A375 (cell line): ENCODE measurements around a stretch of chr1.

GRCh38 chr1:223813737-223814551 is 31.8 kb downstream of the TP53BP2 start:
- RAMPAGE, long total RNA, result no peak

DNA sequence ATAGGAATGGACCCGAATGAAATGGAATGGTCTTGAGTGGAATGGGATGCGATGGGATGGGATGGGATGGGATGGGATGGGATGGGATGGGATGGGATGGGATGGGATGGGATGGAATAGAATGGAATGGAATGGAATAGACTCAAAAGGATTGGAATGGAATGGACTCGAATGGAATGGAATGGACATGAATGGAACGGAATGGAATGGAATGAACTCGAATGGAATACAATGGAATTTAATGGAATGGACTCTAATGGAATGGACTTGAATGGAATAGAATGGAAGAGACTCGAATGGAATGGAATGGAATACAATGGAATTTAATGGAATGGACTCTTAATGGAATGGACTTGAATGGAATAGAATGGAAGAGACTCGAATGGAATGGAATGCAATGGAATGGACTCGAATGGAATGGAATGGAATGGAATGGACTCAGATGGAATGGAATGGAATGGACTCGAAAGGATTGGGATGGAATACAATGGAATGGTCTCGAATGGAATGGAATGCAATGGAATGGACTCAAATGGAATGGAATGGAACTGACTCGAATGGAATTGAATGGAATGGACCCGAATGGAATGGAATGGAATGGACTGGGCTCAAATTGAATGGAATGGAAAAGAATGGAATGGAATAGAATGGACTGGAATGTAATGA is 98.8 kb upstream of the FBXO28 start:
- RAMPAGE, long total RNA, result no peak

DNA sequence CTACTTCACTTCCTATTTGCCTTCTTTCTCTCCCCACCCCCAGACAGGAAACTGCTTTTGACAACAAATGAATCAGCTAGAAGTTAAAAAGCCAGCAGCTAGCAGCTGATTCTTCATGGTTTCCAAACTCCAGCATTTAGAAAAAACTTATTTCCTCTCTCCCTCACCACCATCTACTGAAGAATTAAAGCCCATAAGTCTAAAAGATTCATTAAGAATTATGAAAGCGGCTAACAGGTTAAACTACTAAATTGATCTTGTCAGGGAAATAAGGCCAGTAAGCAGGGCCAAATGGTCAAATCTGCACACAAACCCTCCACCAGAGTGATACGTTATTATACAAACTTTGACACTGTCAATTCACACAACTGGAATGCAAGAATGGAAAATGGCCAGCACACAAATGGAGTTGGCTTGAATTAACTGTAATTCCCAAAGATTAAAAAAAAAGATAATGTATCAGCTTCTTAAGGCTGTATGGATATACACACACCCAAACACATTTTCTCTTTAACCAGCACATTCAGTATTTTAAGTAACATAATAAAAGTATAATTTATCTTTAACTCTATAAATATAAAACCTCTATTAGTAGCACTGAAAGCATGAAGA is 3.9 kb downstream of the WDR26 start:
- RAMPAGE, long total RNA, result no peak

- RAMPAGE, long total RNA, result no peak
Observed at GRCh38 chr1:224436860-224437205, 2.2 kb upstream of the WDR26 start.

DNA sequence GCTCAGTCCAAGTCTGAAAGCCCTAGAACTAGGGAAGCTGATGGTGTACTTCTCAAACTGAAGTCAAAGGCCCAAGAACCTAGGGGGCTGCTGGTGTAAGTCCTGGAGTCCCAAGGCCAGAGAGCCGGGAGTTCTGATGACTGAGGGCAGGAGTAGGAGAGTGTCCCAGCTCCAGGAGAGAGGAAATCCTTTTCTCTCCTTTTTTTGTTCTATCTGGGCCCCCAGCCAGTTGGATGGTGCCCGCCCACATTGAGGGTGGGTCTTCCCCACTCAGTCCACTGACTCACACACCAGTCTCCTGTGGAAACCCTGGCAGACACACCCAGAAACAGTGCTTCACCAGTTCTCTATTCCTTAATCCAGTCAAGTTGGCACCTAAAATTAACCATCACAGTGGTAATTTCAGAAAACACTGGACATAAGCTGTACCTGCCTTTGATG is 12.6 kb upstream of the WDR26 start:
- RAMPAGE, long total RNA, result no peak

- RAMPAGE, long total RNA, result no peak
Observed at GRCh38 chr1:225415282-225415983, 12.4 kb downstream of the LBR start.

GRCh38 chr1:225428505-225429217 is 823 bp upstream of the LBR start:
- RAMPAGE, long total RNA, result no peak

- RAMPAGE, long total RNA, result no peak
Observed at GRCh38 chr1:225435971-225436463, 8.2 kb upstream of the LBR start.

DNA sequence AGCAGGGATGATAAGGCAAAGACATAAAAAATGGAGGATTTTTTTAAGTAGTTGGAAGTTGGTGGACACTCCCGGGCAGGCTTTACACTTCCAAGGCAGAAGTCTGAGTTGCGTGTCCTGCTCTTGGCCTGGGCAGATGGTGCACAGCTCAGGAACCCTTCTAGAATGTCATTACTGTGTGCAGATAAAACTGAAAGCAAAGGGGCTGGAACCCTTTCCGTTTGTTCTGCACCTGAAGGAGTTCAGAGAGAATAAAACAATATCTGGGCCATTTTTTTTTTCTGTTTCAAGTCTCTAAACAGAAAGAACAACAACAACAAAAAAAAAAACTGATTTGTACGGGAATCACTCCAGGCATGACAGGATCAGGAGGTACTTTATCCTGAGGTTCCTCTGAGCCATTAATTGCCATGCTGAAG is 14.0 kb upstream of the LBR start:
- RAMPAGE, long total RNA, result no peak

GRCh38 chr1:225447423-225448594 is 20.0 kb upstream of the LBR start:
- RAMPAGE, long total RNA, result no peak

DNA sequence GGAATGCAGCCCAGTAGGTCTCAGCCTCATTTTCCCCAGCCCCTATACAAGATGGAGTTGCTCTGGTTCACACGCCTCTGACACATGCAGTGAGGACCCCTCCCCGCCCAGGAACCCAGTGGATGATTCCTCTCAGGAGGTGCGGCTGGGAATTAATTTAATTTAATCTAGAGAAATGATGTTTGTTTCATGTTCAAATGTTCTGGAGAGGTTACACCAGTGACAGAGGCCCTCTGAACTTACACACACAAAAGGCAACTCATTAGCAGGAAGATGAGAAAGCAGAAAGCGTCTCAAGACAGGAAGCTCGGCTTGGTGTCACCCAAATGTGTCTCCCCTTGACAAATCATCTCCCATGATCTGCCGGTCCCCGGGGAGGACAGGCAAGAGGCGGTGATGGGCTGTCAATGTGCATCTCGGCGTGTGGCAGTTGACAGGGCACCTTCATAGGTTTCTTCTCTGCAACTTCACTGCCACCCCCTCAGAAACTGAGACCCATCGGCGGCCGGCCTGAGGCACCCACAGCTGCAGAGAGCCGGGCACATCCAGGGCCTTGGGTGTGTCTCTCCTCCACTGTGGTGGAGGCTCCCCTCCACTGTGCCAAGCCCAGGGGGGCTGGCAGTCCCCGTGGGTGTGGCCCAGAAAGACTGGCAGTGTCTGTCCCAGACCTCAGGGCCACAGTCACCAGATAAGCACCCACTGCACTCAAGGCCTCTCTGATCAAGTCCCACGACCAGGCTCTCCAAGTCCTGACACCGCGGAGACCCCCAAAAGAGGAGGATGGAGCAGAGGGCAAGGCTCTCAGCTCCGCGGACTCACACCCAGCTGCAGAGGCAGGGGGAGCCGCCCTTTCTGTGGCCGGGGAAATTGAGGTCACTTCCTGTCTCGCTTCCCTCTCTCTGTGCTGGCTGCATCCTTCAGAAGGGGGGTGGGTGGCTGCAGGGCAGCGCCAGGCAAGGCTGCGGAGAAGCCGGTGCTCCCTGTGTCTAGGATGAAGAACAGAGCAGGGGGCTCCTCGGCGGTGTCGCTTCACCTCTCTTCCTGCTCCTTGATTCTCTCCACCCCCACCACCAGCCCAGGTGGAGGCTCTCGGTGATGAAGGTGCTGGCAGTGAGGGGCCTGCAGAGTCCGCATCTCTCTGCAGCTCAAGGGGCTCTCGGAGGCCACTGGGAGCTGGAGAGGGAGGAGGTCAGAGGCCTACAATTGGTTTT is 39.5 kb upstream of the LBR start:
- RAMPAGE, long total RNA, result no peak

DNA sequence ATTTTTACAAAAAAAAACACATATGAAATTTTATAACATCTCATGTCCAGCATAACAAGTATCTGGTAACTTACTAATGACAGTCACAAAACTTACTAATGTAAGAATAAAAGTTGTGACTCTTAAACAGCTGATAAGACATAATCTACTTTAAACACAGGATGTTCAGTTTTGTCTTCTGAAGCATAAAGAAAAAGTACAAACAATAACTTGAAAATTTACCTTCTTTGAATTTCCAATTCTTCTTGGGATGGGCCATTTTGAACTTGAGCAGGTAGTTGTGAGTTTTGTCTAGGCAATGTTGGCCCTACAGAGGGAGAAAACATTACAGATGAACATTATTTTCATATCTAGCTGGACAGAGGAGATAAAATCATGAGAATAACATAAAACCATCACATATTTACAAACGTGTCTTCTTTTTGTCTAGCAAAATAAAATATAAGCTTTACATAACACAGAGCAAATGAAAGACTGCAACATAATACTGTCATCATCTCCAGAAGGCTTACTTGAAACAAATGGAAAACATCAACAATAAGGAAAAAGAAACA is 102.6 kb upstream of the LBR start:
- RAMPAGE, long total RNA, result no peak

- RAMPAGE, long total RNA, result no peak
Observed at GRCh38 chr1:225549305-225549787, 103.6 kb downstream of the ENAH start.

- RAMPAGE, long total RNA, result no peak
Observed at GRCh38 chr1:225634394-225635049, 18.4 kb downstream of the ENAH start.

DNA sequence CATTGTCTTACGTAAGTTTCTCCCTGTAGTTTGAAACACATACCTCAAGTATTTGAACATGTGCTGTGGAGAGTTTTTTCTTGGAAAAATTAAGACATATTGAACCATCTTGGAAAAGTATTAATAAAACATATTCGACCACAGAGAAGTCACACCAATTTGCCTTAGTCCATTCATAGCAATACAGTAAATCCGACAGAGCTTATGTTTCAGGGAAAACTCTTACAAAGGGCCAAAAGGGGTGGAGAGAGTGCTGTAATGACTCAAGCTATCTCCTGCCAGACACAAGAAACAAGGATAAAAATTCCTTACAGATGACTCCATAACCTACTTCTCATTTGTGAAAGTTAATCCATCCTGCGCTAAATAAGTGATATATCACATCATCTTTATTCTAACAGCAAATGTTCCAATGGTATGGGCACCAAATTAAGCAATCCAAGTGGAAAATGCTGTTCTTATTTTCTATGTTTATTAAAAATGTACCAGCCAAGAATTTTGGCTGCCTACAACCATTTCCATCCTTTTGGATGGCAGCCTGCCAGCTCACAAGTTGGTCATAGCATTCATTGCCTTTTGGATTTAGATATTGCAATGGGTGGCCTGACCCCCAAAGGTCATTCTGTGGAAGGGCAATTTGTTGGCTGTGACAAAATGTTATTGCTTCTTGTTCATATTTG is 2.6 kb upstream of the ENAH start:
- RAMPAGE, long total RNA, result no peak

DNA sequence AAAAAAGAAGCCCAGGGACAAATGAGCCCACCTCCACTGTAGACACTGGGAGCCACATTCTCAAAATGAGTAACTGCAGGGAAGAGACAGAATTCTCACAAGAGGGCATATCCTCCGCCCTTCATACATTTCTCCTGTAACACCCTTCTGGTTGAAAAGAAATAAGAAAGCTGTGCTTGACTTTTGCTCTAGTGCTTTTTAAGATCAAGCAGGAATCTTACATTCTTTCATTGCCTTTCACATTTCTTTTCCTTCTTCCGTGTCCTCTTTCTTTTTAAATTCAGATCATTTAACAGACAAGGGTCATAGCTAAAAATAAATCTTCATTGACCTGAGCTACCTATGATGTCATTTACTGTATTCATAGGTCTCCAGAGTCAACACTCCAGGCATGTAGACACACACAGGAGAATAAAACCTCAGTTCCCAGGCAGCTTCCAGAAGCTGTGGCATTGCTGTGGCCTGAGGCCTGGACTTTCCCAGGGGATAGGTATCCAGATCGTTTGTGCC is 38.3 kb upstream of the ENAH start:
- RAMPAGE, long total RNA, result no peak

DNA sequence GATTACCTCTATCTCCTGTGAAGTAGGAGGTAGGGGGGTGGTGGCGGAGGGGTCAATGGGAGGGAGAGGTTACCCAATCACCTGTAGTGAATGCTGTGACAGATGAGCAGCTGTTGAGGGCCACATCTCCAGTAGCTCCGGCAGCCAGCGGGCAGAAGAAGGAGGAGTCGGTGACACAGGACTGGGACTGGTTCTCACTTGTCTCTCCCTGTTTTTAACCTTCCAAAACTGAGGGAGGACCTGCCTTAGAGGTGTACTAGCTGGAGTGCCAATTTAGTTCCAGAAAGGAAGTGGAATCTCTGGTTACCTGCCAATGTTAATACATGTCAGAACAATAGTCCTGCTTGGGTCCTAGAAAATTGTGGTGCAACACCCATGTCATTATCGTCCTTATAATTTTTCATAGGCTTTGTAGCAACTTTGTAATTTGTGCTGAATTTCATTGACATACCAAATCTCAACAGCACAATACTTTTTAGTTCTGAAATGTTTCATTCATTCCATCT is 56.2 kb upstream of the ENAH start:
- RAMPAGE, long total RNA, result no peak

DNA sequence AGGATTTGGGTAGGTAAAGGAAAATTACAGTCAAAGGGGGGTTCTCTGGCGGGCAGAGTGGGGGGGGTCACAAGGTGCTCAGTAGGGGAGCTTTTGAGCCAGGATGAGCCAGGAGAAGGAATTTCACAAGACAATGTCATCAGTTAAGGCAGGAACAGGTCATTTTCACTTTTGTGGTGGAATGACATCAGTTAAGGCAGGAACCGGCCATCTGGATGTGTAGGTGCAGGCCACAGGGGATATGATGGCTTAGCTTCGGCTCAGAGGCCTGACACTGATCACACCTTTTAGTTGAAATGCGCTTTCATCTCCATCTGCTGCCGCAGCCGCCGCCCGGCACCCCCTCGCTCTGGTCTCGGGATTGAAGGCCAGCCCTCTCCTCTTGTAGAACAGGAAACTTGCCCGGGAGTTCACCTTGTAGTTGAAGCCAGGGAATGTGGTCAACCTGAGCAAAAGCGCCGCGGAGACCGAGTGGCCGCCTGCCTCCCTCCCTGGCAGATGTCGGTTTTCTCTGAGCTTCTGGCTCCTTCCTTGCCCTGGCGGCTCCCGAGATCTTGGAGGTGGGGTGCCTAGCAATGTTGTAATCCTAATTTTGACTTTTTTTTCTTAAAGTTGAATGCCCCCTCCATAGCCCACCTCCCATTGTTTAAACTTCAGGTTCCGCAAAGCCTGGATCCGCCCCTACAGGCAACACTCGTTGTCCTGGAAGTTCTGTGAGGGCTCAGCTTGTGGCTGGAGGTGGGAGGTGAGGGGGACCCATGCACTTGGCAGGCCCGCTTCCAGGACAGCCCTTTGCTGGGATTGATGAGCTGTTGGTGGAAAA is 994 bp downstream of the EPHX1 start:
- RAMPAGE, long total RNA, result no peak

GRCh38 chr1:225818208-225818671 is 8.3 kb downstream of the EPHX1 start:
- RAMPAGE, long total RNA, result no peak

GRCh38 chr1:225823935-225824429 is 14.1 kb downstream of the EPHX1 start:
- RAMPAGE, long total RNA, result no peak